Ovary (tissue), 7 donors: Measurements from ENCODE around the genes GOLGB1 and PDIA5.

GRCh38 chr3:121726784-121727294 is 22.7 kb downstream of the GOLGB1 start:
- PRO-cap, 7 experiments: no peak in any of the 7 experiments
- RAMPAGE, long total RNA, 2 experiments: no peak in any of the 2 experiments

GRCh38 chr3:121748757-121749785 is at the start of gene GOLGB1:
Gene GOLGB1, minus strand, starts transcription at chr3:121749741.
- PRO-cap, 7 experiments: peak in 7 of 7 experiments; most common plus-strand start chr3:121749236 (in 3); most common minus-strand start chr3:121749741 (in 7)
- RAMPAGE, long total RNA, 2 experiments: start-site peak on the plus strand in 1 of 2 experiments, at chr3:121749236-121749292 at its widest, 9 reads per replicate; start-site peak on the minus strand in 2 of 2 experiments, at chr3:121749656-121749741 at its widest, 820 to 2,491 reads per replicate

- PRO-cap, 7 experiments: no peak in any of the 7 experiments
- RAMPAGE, long total RNA, 2 experiments: no peak in any of the 2 experiments
Measured at GRCh38 chr3:122247388-122247858, 64.0 kb downstream of the CASR start.

GRCh38 chr3:122392029-122392657 is 8.2 kb downstream of the FAM162A start:
- PRO-cap, 7 experiments: no peak in any of the 7 experiments
- RAMPAGE, long total RNA, 2 experiments: no peak in any of the 2 experiments

DNA sequence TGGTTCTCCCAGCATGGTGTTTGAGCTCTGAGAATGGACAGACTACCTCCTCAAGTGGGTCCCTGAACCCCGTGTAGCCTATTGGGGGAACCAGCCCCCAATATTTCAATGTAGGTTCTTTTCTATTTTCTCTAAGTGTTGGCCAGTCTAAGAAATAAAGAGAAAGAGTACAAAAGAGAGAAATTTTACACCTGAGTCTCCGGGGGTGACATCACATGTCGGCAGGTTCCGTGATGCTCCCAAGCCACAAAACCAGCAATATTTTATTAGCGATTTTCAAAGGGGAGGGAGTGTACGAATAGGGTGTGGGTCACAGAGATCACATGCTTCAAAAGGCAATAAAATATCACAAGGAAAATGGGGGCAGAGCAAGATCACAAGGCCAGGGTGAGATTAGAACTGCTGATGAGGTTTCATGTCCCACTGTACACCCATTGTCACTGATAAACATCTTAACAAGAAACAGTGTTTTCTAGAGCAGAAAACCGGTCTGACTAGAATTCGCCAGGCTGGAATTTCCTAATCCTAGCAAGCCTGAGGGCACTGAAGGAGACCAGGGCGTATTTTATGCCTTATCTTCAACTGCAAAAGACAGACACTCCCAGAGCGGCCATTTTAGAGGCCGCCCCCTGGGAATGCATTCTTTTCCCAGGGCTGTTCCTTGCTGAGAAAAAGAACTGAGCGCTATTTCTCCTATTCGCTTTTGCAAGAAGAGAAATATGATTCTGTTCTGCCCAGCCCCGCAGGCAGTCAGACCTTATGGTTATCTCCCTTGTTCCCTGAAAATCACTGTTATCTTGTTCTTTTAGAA is 27.8 kb upstream of the WDR5B start:
- PRO-cap, 7 experiments: no peak in any of the 7 experiments
- RAMPAGE, long total RNA, 2 experiments: no peak in any of the 2 experiments

DNA sequence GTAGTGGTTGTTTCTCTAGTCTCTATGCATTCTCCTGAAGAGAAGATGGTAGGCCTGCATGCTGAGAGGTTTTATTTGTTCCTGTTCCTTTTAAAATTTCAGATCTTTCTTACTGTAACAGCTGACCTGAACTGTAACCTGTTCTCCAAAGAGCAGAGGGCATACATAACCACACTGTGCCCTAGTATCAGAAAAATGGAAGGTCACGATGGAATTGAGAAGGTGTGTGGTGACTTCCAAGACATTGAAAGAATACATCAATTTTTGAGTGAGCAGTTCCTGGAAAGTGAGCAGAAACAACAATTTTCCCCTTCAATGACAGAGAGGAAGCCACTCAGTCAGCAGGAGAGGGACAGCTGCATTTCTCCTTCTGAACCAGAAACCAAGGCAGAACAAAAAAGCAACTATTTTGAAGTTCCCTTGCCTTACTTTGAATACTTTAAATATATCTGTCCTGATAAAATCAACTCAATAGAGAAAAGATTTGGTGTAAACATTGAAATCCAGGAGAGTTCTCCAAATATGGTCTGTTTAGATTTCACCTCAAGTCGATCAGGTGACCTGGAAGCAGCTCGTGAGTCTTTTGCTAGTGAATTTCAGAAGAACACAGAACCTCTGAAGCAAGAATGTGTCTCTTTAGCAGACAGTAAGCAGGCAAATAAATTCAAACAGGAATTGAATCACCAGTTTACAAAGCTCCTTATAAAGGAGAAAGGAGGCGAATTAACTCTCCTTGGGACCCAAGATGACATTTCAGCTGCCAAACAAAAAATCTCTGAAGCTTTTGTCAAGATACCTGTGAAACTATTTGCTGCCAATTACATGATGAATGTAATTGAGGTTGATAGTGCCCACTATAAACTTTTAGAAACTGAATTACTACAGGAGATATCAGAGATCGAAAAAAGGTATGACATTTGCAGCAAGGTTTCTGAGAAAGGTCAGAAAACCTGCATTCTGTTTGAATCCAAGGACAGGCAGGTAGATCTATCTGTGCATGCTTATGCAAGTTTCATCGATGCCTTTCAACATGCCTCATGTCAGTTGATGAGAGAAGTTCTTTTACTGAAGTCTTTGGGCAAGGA is 4.6 kb downstream of the DTX3L start:
- PRO-cap, 7 experiments: no peak in any of the 7 experiments
- RAMPAGE, long total RNA, 2 experiments: no peak in any of the 2 experiments

DNA sequence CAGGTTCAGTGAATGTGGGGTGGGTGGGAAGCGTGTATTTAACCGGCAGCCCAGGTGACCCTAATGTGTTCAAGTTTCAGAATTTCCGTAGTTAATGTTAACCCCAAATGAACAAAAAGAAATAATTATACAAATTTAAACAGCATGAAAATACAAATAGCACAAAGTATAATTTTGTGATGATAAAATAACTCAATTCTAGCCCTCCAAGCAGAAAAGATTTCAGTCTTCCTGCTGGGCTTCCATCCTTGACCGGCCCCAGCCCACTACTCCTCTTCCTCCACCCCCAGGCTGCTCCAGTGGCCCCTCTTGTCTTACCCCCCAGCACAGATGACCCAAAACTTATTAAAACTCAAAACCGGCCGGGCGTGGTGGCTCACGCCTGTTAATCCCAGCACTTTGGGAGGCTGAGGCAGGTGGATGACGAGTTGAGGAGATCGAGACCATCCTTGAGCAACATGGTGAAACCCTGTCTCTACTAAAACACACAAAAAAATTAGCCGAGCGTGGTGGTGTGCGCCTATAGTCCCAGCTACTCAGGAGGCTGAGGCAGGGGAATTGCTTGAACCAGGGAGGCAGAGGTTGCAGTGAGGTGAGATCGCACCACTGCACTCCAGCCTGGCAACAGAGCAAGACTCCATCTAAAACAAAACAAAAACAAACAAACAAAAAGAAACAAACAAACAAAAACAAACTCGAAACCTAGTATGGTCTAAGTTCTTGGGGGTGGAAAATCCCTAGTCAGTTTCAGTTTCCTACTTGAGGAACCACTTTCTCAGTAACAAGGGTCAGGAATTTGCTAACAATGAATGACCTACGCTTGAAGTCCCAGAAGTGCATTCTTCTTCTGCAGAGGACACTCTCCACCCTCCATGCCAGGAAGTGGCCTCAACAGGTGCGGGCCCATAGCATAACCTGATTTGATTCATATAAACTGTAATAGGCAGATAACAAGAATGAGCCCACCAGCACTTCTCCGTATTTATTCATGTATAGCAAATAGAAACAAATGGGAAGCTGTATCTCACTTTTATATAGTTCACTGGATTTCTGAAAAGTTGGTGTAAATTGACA is 2.1 kb downstream of the PARP14 start:
- PRO-cap, 7 experiments: no peak in any of the 7 experiments
- RAMPAGE, long total RNA, 2 experiments: no peak in any of the 2 experiments

- PRO-cap, 7 experiments: no peak in any of the 7 experiments
- RAMPAGE, long total RNA, 2 experiments: no peak in any of the 2 experiments
Measured at GRCh38 chr3:122893943-122894475, 99.1 kb downstream of the SLC49A4 start.

GRCh38 chr3:123025787-123027141 is 1.3 kb downstream of the SEMA5B start:
- PRO-cap, 7 experiments: peak in 4 of 7 experiments; most common plus-strand start chr3:123026319 (in 4)
- RAMPAGE, long total RNA, 2 experiments: no peak in any of the 2 experiments

GRCh38 chr3:123066630-123067971 is at the start of gene PDIA5:
Gene PDIA5, plus strand, starts transcription at chr3:123067025.
- PRO-cap, 7 experiments: peak in 7 of 7 experiments; most common plus-strand start chr3:123067025 (in 5); most common minus-strand start chr3:123066963 (in 2)
- RAMPAGE, long total RNA, 2 experiments: start-site peak on the plus strand in 2 of 2 experiments, at chr3:123067031-123067146 at its widest, 23 to 140 reads per replicate

DNA sequence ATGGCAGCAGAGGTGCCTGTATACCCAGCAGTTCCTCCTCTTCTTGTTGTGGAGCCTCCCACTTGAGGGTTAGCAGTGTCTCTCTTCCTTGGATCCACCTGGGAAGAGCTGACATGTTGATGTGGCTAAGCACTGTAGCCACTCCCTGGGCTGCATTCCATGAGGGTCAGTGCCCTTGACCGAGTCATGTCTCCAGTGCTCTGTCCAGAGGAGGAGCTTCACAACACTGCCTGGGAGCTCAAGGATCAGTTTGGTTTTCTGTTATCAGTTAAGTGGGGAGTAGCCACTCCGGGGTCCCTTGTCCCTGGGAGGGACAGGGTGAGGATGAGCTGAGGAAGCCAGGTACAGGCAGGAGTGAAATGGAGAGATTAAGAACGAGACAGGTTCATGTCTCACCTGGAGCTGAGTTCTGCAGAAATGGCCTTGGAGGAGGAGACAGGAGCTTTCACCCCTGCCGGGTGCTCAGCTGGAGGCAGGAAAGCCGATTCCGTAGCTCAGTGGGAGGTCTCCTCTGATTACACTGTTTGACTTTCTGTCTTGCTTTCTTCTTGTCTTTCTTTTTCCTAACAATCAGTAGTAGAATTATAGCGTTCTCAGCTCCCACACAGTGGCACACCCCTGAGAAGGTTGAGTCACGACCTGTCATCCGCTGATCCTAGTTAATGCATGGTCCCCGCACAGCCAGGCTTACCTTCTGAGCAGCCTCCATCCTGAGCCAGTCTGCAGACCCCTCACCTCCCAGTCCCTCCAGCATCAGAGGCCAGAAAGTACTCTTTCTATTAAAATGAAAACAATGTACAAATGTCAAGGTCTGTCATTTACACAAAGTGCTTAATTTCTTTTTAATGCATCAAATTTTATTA is 57.8 kb upstream of the SEC22A start:
- PRO-cap, 7 experiments: no peak in any of the 7 experiments
- RAMPAGE, long total RNA, 2 experiments: no peak in any of the 2 experiments

- PRO-cap, 7 experiments: no peak in any of the 7 experiments
- RAMPAGE, long total RNA, 2 experiments: no peak in any of the 2 experiments
Measured at GRCh38 chr3:123291170-123291509, 89.4 kb downstream of the SEC22A start.

GRCh38 chr3:123411843-123412410 is 37.0 kb downstream of the ADCY5 start:
- PRO-cap, 7 experiments: peak in 4 of 7 experiments; most common plus-strand start chr3:123412333 (in 3); most common minus-strand start chr3:123412300 (in 1)
- RAMPAGE, long total RNA, 2 experiments: no peak in any of the 2 experiments

DNA sequence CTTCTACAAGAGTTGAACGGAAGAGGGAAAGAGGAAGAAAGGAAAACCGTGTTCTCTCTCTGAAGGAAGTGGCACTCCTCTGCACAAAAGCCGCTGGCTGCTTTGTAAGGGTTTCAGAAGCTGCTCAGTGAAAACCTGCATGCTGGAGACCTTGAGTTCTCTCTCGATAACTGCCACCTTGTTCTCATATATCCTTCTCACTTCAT is 61.7 kb downstream of the HACD2 start:
- PRO-cap, 7 experiments: no peak in any of the 7 experiments
- RAMPAGE, long total RNA, 2 experiments: no peak in any of the 2 experiments

GRCh38 chr3:123617985-123619287 is 33.6 kb upstream of the HACD2 start:
- PRO-cap, 7 experiments: peak in 1 of 7 experiments; most common plus-strand start chr3:123619069 (in 1); most common minus-strand start chr3:123618843 (in 1)
- RAMPAGE, long total RNA, 2 experiments: start-site peak on the minus strand in 1 of 2 experiments, at chr3:123618735-123618829 at its widest, 26 reads per replicate

GRCh38 chr3:123626959-123627389 is 42.1 kb upstream of the HACD2 start:
- PRO-cap, 7 experiments: no peak in any of the 7 experiments
- RAMPAGE, long total RNA, 2 experiments: no peak in any of the 2 experiments

DNA sequence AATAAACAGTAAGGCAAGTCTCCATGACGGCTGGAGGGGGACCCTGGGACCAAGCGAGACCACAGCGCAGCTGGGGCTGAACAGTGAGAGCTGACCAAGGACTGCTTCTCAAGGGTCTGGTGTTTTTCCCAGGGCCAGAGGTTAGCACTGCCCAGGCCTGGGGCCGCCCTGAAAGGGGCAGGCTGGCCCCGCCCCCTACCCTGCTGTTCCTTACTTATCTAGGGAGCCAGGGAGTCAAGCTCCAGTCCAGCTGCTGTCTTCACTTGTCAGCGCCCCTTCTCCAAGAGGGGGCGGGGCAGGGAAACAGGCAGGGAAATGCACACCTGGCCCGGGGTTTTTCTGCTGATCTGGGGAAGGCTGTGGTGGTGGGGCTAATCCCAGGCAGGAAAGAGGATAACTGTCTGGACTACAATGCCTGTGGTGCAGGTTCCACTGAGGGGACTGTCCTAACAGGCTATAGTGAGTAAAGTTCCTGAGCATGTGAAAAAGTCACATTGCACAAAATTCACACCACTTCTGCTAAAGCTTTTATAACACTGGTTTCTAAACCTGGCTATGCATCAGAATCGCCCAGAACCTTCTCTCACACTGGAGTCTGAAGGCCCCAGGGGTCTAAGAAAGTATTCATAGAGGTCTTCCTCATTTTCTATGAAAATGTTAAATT is 51.7 kb upstream of the HACD2 start:
- PRO-cap, 7 experiments: peak in 1 of 7 experiments; most common minus-strand start position 82 of the sequence (in 1)
- RAMPAGE, long total RNA, 2 experiments: no peak in any of the 2 experiments

DNA sequence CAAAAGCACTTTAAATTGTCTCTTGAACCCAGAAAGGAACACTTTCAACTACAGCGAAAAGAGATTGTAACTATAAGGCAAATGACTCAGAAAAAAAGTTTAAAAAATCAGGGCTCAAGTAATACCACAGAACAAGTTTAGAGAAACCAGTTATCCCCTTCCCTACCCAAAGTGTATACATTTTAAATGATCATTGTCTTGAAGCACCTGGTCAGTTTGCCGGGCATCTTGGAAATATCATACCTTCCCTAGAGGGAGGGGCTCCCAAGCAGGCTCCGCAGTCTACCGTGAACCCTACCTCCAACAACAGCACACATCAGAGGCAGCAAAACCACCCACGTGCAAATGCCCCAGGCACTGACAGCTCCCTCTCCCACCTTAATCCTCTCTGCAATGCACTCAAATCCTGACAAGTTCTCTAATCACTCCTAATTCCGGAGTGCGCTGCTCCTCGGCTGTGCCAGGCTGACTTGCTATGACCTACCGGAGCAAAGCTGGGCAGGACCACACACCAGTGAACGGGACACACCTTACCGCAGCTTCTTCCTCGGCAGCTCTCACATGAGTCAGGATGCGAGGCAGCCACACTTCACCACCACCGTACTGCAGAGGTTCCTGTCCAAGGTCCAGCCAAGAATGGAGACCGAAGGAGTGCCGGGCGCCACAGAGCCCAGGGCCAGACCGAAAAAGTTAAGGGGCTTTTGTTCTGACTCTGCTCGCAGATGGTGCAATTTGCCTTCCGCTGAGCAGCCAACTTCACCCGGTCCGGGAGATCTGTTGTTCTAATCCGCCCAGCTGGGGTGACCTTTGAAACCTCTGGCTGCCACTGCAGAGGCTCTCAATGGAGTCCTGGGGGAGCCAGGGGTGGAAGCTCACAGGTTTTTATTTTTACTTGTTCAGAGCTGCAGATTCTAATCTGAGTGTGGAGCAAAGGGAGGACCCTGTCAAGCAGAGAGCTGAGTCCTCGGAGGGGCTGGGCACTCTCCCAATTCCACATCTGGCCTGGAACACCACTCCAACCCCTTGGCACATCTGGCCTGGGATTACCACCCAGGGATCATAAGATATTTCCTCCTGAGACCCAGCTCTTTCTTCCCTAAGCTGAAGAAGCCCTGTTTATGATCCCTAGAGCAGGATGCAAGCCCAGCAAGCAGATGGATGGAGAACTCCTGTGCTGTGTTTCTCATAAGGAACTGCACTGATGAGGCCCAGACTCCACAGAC is 84.4 kb downstream of the MYLK start:
- PRO-cap, 7 experiments: no peak in any of the 7 experiments
- RAMPAGE, long total RNA, 2 experiments: no peak in any of the 2 experiments

GRCh38 chr3:123953663-123954212 is 7.3 kb downstream of the CCDC14 start:
- PRO-cap, 7 experiments: no peak in any of the 7 experiments
- RAMPAGE, long total RNA, 2 experiments: no peak in any of the 2 experiments

GRCh38 chr3:124034741-124034864 is 1.4 kb downstream of the KALRN start:
- PRO-cap, 7 experiments: no peak in any of the 7 experiments
- RAMPAGE, long total RNA, 2 experiments: no peak in any of the 2 experiments